A673 (cell line): ENCODE data around the genes RAB17 and RAMP1.

DNA sequence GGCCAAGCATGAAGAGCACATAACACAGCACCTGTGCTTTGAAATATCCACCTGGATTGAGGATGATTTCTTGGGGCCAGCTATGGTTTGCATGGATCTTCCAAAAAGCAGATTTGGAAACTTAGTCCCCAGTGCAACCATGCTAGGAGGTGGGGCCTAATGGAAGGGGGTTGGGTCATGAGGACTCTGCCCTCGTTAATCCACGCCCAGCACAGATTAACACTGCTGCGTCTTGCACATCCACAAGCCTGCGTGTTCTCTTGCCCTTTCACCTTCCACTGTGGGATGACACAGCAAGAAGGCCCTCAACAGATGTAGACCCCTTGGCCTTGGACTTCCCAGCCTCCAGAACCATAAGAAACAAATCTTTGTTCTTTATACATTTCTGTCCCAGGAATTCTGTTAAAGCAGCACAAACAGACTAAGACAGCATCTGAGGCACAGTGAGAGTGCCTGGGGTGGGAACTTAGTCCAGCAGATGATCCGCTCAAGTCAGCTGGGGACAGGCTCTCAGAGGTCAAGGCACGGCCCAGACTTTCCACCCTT lies 2.5 kb downstream of the RAB17 start:
- PRO-cap: no peak

DNA sequence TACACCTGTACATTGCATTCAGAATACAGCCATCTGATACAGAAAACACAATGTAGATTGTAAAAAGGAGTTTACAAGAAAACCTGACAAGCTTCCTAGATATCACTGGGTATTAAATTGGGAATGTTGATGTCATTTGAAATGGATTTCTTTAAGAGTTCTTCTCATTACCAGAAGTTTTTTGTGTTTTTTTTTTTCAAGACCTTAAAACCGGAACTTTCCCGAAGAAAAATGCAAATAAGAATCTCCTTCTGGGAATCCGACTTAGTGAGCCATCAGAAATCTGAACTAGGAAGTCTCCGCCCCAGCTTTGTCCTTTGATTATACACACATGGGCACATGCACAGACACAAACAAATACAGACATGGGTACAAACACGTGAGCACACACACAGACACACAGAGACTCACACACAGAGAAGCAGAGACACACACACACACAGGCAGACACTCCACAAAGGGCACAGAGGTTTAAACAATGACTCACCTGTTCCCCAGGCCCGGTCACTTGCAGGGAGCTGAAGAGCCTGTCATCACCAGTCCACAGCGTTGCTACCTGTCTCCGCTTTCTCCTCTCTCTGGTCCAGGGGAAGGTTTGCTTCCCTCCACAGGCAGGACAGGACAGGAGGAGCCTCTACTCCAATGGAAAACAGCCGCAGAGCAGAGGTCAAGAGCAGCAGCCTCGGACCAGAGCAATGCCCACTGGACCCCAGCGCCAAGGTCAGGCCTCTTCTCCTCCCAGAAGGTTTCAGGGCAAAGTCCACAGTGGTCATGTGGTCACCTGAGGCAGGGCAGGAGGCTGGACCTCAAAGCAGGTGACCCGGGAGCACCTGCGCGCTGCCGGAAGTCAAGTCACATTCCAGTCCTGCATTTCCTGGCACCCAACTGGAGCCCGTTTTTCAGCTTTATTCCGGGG lies at the start of gene RAB17:
Gene RAB17, minus strand, starts transcription at position 755 of the 916 bp plus-strand sequence.
- PRO-cap: no peak

DNA sequence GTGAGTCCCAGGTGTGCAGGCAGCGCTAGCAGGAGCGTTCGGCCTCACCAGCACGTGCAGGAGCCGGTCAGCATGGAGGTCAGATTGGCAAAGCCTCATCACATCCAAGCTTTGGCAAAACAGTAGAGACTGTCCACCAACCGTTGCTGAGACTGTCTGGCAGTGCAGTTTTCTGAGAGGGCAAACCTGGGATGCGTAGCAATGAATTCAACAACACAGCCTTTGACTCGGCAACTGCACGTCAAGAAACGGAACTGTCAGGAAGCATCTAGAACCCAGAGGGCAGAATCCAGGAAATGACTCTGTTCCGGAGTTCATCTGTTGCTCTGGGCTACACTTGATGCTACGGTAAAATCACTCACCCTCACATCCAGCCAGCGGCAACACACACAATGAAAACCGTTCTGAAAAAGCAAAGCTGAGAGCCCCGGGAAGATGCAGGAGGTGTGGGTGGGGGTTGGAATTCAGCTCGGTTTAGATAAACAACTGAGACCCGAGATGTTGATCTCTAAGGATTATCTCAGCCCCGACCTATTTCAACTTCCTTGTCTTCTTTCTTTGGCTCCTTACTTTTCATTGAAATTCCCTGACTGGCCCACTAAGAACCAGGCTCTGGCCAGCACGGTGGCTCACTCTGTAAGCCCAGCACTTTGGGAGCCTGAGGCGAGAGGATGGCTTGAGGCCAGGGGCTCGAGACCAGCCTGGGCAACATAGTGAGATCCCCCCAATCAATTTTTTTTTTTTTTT lies 13.2 kb upstream of the RAB17 start:
- PRO-cap: bidirectional peak, plus-strand start at position 357 of the sequence, minus-strand start at position 174 of the sequence

- PRO-cap: no peak
Measured at GRCh38 chr2:237664126-237664644, 36.8 kb downstream of the LRRFIP1 start.

DNA sequence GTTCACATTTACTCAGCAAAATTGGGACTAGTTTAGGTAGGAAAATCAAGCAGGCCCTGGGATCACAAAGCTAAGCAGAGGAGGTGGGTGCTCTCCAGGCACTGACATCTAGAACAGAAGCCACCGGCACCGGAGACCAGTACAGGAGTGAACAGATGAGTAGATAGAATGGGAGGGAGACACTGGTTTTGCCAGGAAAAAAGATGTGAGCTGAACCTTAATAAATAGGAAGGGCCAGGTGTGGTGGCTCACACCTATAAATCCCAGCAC lies 68.2 kb upstream of the RBM44 start:
- PRO-cap: no peak

DNA sequence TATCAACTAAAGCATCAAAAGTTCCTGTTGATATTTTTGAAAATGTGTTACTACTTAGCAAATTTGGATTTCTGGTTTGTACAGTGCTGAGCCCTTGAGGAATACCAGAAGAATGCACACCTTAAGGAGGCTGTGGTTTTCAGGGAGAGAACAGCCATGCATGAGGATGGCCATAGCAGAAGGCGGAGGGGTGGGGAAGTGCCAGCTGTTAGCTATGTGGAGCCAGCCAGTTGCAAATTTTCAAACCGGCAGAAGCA lies 16.5 kb upstream of the RBM44 start:
- PRO-cap: no peak

DNA sequence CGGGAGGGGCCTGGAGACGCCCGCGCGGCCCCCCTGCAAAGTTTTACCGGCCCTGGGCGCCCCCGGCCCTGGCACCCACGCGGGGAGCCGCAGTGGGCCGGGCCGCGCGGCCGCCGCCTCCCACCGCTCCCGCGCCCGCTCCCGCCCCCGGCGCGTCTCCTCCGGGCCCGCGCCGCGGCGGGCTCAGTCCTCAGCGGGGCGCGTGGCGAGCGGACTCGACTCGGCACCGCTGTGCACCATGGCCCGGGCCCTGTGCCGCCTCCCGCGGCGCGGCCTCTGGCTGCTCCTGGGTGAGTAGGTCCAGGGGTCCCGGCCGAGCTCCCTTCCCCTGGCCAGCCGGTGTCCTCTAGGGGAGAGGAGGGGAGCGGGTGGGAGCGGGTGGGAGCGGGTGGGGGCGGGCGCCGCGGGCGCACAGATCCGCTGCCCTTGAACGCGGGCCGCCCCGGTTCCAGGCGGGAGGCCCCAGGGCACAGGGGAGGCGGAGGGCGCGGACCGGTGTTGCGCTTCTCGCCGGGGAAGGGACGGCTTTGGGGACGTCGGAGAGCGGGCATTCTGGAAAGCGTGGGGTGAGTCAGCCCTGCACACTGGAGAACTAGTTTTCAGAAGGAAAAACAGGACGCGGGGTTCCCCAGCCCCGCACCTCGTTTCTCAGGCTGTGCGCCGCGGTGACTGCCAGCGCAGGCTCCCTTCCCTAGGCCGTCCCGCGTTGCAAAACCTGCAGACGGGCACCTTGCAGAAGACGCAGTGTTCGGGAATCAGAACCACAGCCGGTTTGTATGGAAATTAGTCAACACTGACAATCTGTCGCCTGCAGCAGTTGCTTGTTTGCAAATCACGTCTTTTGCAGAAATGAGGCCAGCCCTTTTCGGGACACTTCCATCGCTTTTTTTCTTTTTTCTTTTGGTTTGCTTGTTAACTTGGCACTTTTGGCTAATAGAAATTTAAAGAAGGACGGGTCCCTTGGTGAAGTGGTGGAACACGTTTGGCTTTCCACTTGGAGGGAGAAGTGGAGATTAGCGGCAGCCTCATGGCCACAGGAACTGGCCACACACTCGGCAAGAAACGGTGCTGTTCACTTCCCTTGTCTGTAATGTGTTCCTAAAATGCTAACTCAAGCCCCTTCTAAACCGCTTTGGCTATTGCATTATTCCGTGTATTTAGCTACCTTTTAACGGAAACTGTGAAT lies at the start of gene RAMP1:
Gene RAMP1, plus strand, starts transcription at position 186 of the 1,186 bp plus-strand sequence.
- PRO-cap: bidirectional peak, plus-strand start at position 186 of the sequence, minus-strand start at position 188 of the sequence

- PRO-cap: no peak
Measured at GRCh38 chr2:238231203-238231418, 8.7 kb downstream of the HES6 start.

- PRO-cap: no peak
Measured at GRCh38 chr2:238249981-238250753, 10.3 kb upstream of the HES6 start.

- PRO-cap: no peak
Measured at GRCh38 chr2:238305769-238306416, 14.4 kb upstream of the TRAF3IP1 start.

DNA sequence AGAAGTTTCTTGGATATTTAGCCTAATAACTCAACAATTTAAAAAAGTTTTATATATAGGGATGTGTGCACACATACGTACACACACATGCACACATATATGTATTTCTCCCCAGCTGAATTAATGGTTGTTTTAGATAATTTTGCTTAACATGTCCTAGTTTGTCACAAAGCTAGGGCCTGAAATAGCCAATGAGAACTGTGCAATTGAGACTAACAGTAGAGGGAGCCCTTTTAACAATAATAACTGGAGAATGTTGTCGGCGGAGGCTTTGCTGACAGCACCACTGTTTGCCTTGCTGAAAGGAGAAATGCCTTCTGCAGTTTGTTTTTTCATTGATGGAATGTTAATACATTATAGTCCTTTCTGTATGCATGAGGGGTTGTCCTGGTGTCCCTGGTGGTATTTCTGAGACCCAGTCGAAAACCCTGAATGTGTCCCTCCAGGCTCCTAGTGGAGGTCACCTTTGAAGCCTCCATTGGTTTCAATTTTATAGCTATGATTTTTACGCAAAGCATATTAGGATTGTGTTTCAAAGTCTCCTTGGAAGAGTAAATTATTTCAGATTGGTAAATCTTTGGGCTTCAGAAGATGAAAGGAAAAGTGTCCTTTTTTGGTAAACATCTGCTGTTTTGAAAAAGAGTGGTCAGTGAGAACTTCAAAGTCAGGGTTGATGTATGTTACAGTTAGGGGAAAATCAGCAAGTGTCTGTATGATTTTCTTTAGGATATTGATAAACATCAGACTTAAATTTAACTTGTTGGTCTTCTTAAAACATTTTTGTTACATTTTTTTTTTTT lies 37.2 kb downstream of the TRAF3IP1 start:
- PRO-cap: no peak

- PRO-cap: no peak
Measured at GRCh38 chr2:238389806-238390319, 36.9 kb upstream of the ASB1 start.

GRCh38 chr2:238554388-238554827 lies 127.7 kb downstream of the ASB1 start:
- PRO-cap: no peak

DNA sequence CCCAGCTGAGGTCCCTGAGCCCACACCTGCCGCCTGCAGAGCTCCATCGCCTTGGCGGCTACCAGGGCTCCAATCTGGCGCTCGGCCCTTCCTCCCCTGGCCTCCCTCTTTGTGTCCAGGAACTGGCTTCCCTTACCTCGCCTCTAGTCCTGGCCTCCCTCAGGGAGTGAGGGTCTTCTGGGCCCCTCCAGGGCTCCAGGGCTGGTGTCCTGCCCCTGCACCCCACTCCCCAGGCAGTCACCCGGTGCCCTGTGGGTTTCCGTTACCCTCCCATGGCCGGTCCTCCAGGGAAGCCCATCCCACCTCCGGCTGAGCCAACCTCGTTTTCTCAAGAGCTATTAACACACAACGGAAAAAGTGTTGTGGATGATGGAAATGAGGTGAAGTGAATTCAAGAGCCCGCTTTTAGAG lies 131.7 kb downstream of the ASB1 start:
- PRO-cap: no peak

DNA sequence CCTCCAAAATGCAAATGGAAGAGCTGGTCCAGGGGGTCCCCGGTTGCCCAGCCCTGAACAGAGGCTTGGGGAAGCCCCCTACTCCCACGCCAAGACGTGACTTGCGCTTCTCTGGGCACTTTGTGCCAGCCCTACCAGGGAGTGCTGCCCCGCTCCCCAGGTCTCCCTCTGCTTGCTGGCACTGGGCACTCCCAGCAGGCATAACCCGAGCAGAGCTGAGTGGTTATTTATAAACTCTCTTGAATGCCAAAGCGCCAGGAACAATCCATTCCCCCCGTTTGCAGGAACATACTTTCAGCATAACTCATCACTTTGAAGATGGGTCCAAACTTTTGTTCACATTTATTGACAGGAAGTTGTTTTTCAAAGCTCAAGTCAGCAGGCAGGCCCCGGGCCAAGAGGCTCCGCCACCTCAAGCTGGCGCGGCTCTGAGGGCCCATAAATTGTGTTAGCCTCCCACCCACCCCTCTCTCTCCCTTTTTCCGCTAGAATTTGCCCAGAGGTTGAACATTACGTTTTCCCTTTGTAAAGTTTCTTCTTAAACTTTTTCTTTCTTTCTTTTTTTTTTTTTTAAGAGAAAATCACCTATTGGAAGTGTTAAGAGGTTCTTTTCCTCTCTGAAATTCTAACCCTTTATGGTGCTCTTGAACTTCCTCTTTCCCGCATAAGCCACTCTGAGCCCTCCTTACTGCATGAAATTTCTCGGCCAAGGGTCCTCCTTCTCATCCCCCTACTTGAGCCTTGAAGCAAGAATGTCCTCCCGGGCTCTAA lies 170.5 kb downstream of the ASB1 start:
- PRO-cap: bidirectional peak, plus-strand start at position 373 of the sequence, minus-strand start at position 202 of the sequence

DNA sequence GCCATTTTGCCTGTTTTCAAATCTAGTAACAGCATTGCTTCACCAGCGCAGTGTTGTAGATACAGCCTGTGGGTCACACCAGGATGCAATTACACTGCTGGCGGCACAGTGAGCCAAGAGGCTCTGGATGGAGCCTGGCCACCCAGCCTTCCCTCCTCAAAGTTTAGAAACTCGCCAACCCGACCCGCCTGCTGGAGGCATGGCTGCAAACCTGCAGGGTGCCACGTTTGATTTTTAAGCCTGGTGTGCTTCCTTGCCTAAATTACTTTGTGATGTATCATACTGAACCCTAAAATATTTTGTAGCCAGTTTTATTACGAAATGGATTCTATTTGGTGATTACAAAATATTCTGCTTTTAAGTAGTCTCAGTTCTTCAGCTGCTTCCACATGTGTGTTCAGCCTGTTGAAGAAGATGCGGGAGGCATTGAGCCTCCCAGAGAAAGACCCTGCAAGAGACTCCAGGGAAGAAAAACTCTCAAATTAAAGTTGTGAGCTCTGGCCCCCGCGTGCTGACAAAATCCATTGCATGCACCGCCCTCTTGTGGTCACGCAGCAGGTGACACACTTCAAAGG lies 63.2 kb upstream of the TWIST2 start:
- PRO-cap: no peak

GRCh38 chr2:238883146-238883643 lies 35.3 kb downstream of the TWIST2 start:
- PRO-cap: no peak

GRCh38 chr2:238902282-238902718 lies 54.4 kb downstream of the TWIST2 start:
- PRO-cap: no peak

GRCh38 chr2:238938198-238938932 lies 90.5 kb downstream of the TWIST2 start:
- PRO-cap: no peak

GRCh38 chr2:239059655-239060230 lies 211.9 kb downstream of the TWIST2 start:
- PRO-cap: no peak